ENCODE measurements around the gene GPR45.

- PRO-cap: no peak
- RRBS, 2 experiments: no CpG with 5 or more reads among the region's 5 CpGs
Observed at GRCh38 chr2:102115217-102115792, 27.2 kb upstream of the IL1R1 start.

DNA sequence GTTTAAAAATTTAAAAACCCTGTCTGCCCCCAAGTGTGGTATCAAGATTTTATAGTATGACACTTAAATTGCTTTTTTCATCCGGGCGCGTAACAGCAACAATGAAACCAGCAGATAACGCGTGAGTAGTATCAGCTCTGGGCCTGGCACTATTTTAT is 638 bp upstream of the IL1R1 start:
- PRO-cap: no peak
- RRBS, 2 experiments: no CpG with 5 or more reads among the region's 5 CpGs

DNA sequence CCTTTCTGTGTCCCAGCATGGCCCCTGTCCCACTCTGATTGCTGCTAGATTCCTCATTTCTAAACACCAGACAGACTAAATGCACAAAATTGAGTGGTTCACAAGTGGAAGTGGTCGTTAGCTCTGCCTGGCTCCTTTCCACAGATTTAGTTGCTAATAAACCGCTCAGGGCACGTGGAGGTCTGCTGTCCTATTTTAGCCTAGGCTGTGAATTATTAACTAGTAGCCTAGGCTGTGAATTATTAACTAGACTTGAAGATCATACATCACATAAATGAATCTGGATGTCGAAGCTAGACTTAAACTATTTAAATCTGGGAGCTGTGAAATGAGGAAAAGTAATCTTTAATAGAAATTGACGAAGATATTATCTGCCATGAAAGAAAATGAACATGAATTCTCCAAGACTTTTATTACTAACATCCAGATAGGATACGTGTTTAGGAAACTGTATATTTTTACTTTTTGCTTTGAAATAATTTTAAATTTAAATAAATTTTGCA is 3.7 kb downstream of the IL1RL2 start:
- PRO-cap: no peak
- RRBS, 2 experiments: no CpG with 5 or more reads among the region's 6 CpGs

GRCh38 chr2:102258399-102259110 is 52.8 kb upstream of the IL1RL1 start:
- PRO-cap: no peak
- RRBS, 2 experiments: no CpG with 5 or more reads among the region's 3 CpGs

- PRO-cap: no peak
- RRBS, 2 experiments: no CpG with 5 or more reads among the region's 2 CpGs
Observed at GRCh38 chr2:102262810-102263107, 48.6 kb upstream of the IL1RL1 start.

GRCh38 chr2:102606207-102606673 is 13.1 kb upstream of the SLC9A2 start:
- PRO-cap: no peak
- RRBS, 2 experiments: no CpG with 5 or more reads among the region's 2 CpGs

DNA sequence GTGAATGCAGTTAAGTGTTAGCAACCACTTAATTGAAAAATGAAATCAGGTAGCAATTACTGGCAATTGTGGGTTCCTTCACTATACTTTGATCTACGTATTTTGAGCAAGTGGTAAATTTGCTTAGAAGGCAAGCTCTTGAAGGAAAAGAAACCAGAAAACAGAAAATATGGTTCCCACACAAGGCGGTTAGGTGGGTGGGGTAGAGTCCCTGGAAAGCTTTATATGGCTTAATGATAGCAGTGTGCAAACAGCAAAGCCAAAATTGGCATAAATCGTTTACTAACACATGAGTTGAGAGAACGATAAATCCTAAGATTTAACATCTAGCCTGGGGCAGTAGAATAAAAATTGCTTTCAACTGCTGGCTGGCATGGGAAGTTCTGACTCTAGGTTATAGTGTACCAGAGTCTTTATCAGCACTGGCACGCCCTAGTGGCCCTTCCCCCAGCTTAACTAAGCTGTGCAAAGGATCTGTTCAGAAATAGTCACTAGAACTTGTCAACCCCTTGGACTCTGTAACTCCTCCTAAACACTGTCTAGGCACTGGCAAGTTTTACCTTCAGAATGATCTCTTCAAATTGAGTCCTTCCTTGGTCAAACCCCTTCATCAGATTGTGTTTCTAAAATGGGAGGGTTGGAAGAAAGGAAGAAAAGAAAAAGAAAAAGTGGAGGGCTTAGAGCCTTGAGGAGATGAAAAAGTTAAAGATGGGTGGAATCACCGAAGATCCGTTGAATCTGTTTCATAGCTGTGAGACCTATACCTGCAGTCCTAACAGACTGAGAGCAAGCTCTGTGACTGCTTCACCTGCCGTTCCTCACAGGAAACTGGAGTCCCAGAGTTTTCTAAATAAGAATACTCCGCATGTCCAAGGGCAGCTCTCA is 17.3 kb downstream of the SLC9A2 start:
- PRO-cap: no peak
- RRBS, 2 experiments: no CpG with 5 or more reads among the region's 9 CpGs

DNA sequence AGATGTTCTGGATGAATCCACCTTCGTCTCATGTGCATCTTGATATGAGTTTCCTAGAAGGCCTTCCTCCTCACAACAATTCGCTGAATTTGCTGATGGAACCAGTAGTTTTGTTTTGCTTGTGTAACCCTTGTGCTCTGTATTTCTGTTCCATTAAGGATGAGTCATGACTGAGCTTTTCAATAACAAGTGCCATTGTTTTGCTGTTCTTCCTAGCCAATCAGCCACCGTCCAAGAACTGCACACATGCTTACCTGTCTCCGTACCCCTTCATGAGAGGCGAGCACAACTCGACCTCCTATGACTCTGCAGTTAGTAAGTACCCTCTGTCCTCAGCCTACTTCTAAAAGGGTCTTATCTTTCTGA is 2.3 kb downstream of the TMEM182 start:
- PRO-cap: no peak
- RRBS, 2 experiments: no CpG with 5 or more reads among the region's 6 CpGs

GRCh38 chr2:104321754-104322076 is 532.2 kb upstream of the POU3F3 start:
- PRO-cap: no peak
- RRBS, 2 experiments: no CpG with 5 or more reads among the region's 8 CpGs

DNA sequence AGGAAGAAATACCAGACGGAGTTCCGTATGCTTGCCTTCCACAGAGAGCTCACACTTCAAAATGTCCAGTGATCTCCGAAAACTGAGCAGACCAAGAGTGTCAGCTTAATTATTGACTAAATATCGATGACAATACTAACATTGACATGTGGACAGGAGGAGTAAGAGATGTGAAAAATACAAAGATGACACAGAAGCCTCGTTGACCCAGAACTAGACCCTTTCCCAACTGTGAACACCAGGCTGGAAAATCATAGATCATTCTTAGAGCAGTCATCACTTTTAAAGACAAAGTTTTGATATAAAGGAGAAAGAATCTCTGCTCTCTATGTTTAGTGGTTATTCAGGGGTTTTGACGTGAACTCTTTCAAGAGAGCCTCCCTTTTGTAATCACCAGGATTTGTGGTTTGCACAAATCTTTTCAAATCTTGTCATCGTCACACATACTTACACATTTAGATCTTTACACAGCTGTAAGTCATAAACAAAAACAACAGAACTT is 439.9 kb upstream of the POU3F3 start:
- PRO-cap: no peak
- RRBS, 2 experiments: no CpG with 5 or more reads among the region's 7 CpGs

GRCh38 chr2:104434504-104434717 is 419.5 kb upstream of the POU3F3 start:
- PRO-cap: bidirectional peak, plus-strand start at chr2:104434615, minus-strand start at chr2:104434631
- RRBS, 2 experiments: no CpG with 5 or more reads among the region's 8 CpGs

DNA sequence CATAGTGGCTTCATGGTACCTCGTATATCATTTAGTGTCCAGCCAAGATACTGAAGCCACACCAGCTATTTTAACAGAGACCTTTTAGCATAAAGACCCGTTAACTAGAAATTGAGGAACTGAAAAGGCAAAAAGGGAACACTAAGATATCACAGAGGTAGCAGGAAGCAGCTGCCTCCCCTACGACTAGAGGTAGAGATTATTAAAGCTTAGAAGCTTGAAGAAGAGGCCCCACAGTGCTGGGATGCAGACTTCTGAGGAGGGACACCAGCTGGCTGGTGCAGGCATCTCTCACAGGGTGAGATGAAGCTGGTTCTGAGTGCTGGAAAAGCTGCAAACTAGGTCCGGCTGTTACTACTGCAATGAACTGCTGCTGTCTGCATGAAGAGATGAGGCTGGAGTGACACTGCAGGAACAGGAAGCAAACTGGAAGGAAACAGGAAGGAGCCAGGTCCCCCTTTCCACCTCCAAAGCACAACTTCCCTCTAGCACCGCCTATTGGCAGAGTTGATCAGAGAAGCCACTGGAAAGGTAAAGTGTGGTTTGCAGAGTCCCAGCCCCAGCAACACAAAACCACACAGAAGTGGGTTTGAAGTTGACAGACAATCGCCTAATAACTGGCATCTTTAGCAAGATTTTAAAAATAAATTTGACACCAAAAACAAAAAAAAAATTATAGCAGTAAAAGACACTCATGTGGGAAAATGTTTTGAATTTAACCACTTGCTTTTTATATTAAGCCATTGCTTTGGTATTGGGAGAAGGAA is 61.1 kb upstream of the MRPS9 start:
- PRO-cap: unidirectional peak, minus-strand start at position 402 of the sequence
- RRBS, 2 experiments: no CpG with 5 or more reads among the region's 6 CpGs

- PRO-cap: unidirectional peak, minus-strand start at chr2:105038845
- RRBS, 2 experiments: no CpG with 5 or more reads among the region's 6 CpGs
Observed at GRCh38 chr2:105038725-105039227, 907 bp downstream of the MRPS9 start.

GRCh38 chr2:105241475-105241891 is at the start of gene GPR45:
Gene GPR45, plus strand, starts transcription at chr2:105241743.
- PRO-cap: no peak
- RRBS, 2 experiments: no CpG with 5 or more reads among the region's 12 CpGs

DNA sequence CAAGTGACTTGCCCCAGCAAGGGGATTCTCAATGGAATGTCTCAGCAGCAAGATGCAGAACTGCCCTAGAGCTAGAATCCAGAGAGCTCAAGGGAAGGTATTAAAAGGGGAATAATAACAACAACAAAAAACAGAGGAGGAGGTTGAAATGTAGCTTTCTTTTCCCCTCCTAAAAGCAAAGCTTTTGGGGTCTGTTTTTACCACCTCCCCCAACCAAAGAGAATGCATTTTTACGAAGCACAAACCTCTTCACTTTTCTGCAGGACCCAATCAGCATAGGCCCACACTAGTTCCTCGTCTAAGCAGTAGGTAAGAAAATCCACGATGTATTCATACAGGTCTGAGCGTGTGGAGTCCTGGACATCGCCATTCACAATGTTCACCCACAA is 33.8 kb downstream of the GPR45 start:
- PRO-cap: no peak
- RRBS, 2 experiments: no CpG with 5 or more reads among the region's 5 CpGs

DNA sequence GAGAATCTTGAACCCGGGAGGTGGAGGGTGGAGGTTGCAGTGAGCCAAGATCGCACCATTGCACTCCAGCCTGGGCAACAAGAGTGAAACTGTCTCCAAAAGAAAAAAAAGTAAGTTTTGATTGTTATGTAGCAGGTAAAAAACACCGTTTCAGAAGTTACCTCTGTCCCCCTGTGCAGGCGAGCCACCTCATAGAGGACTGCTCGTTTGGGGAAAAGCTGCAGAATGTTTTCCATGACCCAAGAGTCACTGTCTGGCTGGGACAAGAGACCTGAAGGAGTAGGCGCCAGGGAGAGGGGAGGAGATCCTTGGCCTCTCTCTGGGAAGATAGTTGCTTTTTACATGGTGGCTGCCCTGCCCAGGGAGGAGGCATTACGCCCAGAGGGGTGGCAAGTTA is 21.3 kb downstream of the FHL2 start:
- PRO-cap: no peak
- RRBS, 2 experiments: no CpG with 5 or more reads among the region's 7 CpGs

DNA sequence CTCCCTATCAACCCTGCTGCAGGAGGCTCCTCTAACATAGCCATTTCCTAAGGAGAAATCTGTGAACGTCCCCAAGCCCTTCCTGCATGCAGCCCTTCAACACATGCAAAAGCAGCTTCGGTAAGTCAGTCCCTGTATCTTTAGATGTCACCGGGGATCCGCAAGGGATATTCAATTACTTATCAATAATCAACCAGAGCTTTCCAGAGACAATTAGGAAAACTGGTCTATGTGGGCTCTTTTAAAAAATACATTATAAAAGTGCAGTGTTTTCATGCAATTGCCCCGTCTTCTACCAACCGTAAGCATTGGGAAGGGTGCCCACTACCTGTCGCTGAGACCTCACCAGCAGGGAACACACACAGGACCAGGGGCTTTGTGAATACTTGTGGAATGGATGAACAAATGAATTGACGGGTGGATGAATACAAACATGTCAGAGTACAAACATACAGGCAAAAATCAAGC is 5.6 kb downstream of the FHL2 start:
- PRO-cap: no peak
- RRBS, 2 experiments: no CpG with 5 or more reads among the region's 8 CpGs

GRCh38 chr2:105393730-105394519 is 4.9 kb downstream of the FHL2 start:
- PRO-cap: no peak
- RRBS, 2 experiments: no CpG with 5 or more reads among the region's 15 CpGs

DNA sequence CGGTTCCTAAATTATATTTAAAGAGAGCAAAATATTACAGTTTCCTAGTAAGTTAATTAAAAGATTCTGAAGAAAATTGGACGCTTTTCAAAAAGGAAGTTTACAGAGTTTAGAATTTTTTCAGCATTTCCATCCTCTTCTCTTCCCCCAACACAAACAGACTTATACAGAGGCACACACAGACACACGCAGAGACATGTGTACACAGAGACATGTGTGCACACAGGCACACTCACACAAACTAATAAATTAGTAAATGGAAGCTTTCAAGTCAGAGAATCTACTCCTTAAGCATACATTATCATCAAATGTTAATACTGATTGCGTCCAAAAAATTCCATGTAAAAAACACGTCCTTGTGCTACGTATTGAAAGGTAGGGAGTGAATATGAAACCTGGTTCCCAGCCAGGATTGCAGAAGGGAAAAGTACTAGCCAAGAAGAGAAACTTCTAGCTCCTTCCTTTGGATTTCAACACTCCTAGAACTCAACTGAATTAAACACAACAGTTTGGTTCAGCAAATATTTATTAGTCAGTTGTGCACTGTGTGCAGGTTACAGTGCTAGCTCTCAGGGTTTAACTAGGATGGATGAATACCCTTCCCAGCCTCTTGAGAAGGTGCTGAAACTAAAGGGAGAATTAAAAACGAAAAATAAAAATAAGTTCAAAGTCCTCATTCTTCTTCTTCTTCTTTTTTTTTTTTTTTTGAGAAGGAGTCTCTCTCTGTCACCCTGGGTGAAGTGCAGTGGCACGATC is 33.8 kb upstream of the FHL2 start:
- PRO-cap: no peak
- RRBS, 2 experiments: no CpG with 5 or more reads among the region's 8 CpGs

DNA sequence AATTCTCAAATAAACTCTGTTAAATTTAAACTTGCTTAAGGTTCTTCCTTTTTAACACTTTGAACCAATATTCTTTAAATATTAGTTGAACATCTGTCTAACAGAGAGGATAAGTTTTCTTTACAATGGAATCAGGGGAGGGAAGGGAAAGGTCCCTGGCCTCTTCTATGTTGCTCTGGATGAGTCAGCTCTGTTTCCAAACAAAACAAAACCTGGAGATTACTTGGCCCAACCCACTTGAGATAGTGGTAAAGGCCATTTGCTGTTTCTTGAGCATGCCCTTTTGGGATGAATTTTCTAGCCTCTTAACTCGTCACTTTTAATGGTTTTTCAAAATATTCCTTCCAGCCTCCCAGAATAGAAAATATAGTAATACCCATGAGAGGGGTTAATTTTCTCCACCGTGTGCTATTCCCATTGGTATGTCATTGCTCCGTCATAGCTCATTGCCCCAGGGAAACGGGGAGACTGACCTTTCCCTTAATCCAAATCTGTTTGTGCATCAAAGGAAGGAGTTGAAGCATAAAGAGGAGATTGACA is 112.2 kb upstream of the FHL2 start:
- PRO-cap: no peak
- RRBS, 2 experiments: no CpG with 5 or more reads among the region's 4 CpGs

Data from HEK293 (cell line).